ENCODE measurements around the gene POU3F3.

- PRO-cap, 7 experiments, result no peak in any of the 7 experiments
- RAMPAGE, long total RNA, 2 experiments, result no peak in any of the 2 experiments
These were observed 58.1 kb downstream of the IL1R2 start for GRCh38 chr2:102049623-102050541.

DNA sequence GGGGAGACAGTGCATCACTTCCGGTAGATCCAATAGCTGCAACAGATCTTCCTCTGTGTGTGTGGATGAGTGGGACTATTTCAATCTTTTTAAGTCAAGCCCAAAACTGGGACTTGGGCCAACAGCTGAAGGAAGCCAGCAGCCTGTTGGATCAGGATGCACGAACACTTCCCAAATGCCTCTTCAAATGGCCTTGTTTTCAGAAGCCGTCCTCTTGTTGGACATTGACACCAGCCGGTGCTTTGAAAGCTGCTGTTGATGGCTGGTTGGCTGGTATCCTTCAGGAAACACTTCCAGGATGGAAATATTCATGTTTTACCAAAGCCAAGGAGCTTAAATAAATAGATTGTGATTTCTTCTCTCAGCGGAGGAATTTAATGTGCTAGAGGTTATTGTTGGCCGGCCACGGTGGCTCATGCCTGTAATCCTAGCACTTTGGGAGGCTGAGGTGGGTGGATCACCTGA, 59.3 kb downstream of the IL1R2 start:
- PRO-cap, 7 experiments, result no peak in any of the 7 experiments
- RAMPAGE, long total RNA, 2 experiments, result no peak in any of the 2 experiments

GRCh38 chr2:102103789-102104207, 38.7 kb upstream of the IL1R1 start:
- PRO-cap, 7 experiments, result no peak in any of the 7 experiments
- RAMPAGE, long total RNA, 2 experiments, result no peak in any of the 2 experiments

DNA sequence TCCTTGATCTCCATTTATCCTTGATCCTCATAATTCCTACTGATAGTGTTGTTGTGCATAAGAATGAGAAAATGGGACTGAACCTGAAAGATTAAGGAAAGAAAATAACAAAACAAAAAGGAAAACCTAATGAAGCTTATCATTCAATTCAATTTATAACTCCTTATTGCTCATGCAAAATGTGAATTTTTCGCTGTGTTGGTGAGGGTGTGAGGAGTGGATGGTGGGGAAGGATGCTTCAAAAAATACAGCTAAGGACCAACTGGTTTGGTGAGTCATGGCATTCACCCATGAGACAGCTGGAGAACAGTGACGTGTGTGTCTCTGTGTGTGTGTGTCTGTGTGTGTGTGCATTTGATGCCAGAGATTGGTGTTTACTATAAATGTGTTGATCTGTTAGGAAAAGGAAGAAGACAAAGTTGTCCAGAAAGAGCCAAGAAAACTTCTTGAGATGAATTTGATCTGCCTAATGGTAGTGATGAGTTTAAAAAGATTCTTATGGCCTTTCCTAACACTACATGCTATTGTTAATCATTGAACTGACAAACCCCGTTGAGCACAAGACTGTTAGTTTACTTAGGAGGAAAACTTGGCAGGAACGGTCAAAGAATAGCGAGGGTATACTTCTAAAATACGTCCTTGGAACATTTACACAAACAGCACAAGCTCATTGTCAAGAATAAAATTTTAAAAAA, 36.5 kb upstream of the IL1R1 start:
- PRO-cap, 7 experiments, result no peak in any of the 7 experiments
- RAMPAGE, long total RNA, 2 experiments, result no peak in any of the 2 experiments

GRCh38 chr2:102107617-102107989, 34.9 kb upstream of the IL1R1 start:
- PRO-cap, 7 experiments, result no peak in any of the 7 experiments
- RAMPAGE, long total RNA, 2 experiments, result no peak in any of the 2 experiments

- PRO-cap, 7 experiments, result no peak in any of the 7 experiments
- RAMPAGE, long total RNA, 2 experiments, result no peak in any of the 2 experiments
These were observed 1.8 kb downstream of the IL1R1 start for GRCh38 chr2:102144434-102144733.

- PRO-cap, 7 experiments, result no peak in any of the 7 experiments
- RAMPAGE, long total RNA, 2 experiments, result no peak in any of the 2 experiments
These were observed 13.1 kb downstream of the IL1R1 start for GRCh38 chr2:102155436-102156340.

GRCh38 chr2:102340369-102341085, 15.1 kb upstream of the IL18R1 start:
- PRO-cap, 7 experiments, result no peak in any of the 7 experiments
- RAMPAGE, long total RNA, 2 experiments, result no peak in any of the 2 experiments

GRCh38 chr2:102358447-102358975, 2.9 kb downstream of the IL18R1 start:
- PRO-cap, 7 experiments, result no peak in any of the 7 experiments
- RAMPAGE, long total RNA, 2 experiments, result no peak in any of the 2 experiments

- PRO-cap, 7 experiments, result no peak in any of the 7 experiments
- RAMPAGE, long total RNA, 2 experiments, result no peak in any of the 2 experiments
These were observed 51.2 kb downstream of the MFSD9 start for GRCh38 chr2:102685461-102685965.

DNA sequence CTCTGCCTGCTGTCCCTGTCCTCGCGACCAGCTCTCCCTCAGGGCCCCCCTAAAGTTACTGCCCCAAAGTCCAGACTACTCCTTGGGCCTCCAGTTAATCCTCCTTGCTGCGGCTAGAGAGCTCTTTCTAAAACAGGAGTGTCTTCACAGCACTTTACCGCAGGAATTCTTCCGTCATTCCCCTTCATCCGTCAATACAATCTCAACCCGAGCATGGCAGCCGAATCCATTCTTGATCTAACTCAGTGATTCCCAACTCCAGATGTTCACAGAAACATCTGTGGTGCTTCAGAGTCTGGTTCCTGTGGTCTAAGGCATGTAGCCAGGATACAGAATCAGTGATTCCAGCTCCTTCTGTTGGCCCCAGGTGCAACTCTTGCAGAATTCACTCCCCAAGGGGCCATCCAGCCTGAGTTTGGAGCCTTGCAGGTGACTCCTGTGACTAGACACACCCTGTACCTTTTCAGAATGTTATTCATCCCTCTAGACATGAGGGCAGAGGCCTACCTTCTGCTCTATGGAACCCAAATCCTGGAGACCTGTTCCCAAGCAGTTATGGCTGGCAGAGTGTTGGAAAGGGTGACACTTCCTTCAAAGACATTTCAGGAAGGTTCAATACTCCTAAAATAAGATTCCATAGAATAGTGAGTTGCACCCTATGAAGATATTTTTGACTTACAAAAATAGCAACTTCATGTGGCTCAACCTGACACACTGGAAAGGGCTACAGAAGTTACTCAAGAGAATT, 21.4 kb downstream of the MFSD9 start:
- PRO-cap, 7 experiments, result no peak in any of the 7 experiments
- RAMPAGE, long total RNA, 2 experiments, result no peak in any of the 2 experiments

GRCh38 chr2:104853989-104854560, at the start of gene POU3F3:
TSS of gene POU3F3 (plus strand) at chr2:104854115.
- PRO-cap, 7 experiments, result peak in 3 of 7 experiments; most common plus-strand start chr2:104854065 (in 2)
- RAMPAGE, long total RNA, 2 experiments, result no peak in any of the 2 experiments

- PRO-cap, 7 experiments, result no peak in any of the 7 experiments
- RAMPAGE, long total RNA, 2 experiments, result no peak in any of the 2 experiments
These were observed 31.7 kb downstream of the GPR45 start for GRCh38 chr2:105273171-105273784.

DNA sequence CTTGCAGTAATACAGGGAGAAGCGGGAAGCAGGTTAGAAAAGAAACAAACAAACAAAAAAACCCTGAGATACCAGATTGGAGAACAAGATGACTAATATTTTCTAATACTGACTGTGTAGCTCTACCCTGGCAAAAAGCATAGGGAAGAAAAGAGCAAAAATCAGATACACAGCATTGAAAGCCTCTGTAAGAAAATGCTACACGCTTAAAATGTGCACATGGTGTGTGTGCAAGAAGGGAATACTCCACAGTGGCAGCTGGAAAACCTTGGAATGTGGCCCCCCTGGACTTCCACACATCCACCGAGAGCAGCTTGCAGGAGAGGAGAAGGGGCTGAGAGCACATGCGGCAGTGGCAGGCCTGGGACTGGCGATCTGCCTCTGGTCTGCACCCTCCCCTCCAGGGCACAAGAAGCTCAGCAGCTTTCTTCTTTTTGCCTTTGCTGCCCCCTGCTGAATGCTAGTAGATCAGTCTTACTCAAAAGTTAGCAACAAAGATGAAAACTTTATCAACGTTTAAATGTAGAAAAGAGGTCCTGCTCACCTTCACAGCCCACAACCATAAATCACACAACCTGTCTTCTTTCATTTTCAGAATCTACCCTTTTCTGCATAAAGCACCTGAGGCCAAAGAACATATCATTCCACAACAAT, 34.8 kb downstream of the TGFBRAP1 start:
- PRO-cap, 7 experiments, result no peak in any of the 7 experiments
- RAMPAGE, long total RNA, 2 experiments, result no peak in any of the 2 experiments

GRCh38 chr2:105377936-105378280, 20.9 kb downstream of the FHL2 start:
- PRO-cap, 7 experiments, result peak in 1 of 7 experiments; most common plus-strand start chr2:105378079 (in 1); most common minus-strand start chr2:105378190 (in 1)
- RAMPAGE, long total RNA, 2 experiments, result no peak in any of the 2 experiments

DNA sequence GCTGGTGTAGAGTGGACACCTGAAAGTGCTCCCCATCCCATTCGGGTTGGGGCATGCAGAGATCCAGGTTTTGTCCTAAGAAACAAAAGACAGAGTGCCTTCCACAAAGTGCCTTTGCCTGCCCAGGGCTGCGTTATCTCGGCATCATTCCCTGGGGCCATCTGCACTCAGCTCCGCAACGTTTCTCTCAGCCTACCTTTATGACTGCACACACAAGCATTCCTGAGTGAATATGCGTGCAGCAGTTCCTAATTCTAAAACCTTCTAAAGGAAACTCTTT, 20.4 kb downstream of the FHL2 start:
- PRO-cap, 7 experiments, result no peak in any of the 7 experiments
- RAMPAGE, long total RNA, 2 experiments, result no peak in any of the 2 experiments

- PRO-cap, 7 experiments, result peak in 3 of 7 experiments; most common plus-strand start chr2:105389185 (in 2); most common minus-strand start chr2:105388961 (in 1)
- RAMPAGE, long total RNA, 2 experiments, result no peak in any of the 2 experiments
These were observed 9.8 kb downstream of the FHL2 start for GRCh38 chr2:105388898-105389673.

DNA sequence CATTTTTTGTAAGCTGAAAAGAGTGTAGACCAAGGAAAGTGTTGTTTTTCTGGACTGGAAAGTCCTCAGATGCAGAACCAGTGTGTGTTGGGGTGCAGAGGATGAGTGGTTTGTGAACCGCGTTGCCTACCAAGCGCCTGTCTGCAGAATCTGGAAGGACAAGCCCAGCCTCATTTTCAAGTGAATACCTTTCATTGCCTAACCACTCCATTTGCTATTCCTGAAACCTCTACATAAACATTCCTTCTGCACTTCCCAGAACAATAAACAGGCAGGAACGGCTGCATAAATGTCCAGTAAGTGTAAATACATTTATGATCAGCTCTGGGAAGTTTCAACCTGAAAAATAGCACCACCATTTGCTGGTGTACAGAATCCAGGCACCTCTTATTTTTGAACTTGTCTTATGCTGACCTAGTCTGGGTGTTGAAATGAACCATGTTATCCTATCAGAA, 45.4 kb upstream of the FHL2 start:
- PRO-cap, 7 experiments, result no peak in any of the 7 experiments
- RAMPAGE, long total RNA, 2 experiments, result no peak in any of the 2 experiments

- PRO-cap, 7 experiments, result no peak in any of the 7 experiments
- RAMPAGE, long total RNA, 2 experiments, result no peak in any of the 2 experiments
These were observed 56.0 kb upstream of the FHL2 start for GRCh38 chr2:105454560-105455563.

DNA sequence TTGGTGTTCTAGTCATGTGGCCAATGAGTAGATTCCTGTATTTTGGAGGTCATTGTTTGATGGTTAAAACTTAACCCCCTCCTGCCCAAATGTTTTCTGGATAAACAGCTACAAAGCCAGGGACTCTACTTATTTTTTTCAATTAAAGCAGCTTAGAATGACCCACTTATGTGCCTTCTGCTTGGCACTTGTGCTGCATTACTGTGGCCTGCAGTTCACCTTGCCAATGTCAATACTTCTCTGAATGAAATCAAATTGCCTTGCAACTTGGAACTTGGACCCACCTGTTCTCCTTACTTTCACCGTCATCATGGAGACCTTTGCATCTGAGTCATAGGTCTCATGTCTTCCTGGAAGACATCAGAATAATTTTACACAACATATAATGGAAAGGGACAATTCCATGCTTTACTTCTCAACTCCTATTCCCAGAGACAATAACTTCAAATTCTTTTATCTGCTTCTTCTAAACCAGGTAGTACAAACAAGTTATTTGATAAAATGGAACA, 92.1 kb upstream of the FHL2 start:
- PRO-cap, 7 experiments, result no peak in any of the 7 experiments
- RAMPAGE, long total RNA, 2 experiments, result no peak in any of the 2 experiments

Measured in ovary (tissue), 7 donors.